ENCODE measurements around a stretch of chr10.

- RRBS, result 31% methylated on average over 6 of the region's 25 CpGs
Measured at GRCh38 chr10:76034678-76035756, 603.6 kb downstream of the LRMDA start.

DNA sequence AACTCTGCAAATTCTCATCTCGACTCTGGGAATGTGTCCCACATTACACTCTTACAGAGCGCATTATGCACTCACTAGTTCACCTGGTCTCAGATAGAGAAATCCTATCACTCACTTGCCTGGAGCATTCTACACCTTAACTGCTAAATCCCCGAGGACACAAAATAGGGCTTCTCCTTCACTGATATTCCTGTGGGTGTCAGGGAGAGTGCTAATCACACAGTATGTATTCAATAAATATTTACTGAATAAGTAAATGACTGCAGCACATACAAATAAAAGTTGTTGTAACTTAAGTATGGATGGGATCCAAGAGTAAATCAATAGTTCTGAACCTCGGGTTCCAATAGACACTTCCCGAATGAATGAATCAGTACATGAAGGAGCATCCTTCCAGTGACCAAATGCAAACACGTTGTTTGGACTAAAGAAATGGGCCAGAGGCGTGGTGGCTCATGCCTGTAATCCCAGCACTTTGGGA is 559.0 kb downstream of the KCNMA1 start:
- RRBS, result no CpG with 5 or more reads among the region's 7 CpGs

DNA sequence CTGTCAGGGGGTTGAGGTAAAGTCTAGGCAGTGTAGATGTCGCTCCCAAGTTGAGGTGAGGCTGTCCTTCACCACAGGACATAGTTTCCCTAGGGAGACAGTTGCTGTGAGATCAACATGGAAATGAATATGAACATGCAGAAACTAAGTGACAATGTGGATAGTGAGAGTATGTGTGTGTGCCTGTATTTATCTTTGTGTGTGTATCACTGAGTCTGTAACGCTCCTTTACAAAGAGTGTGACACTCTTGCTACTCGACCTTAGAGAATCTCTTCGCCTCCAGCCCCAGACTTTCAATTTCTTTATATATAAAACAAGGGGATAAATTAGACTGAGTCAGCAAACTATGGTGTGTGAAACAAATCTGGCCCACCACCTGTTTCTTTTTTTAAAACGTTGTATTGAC is 240.6 kb downstream of the KCNMA1 start:
- RRBS, result no CpG with 5 or more reads among the region's 5 CpGs

GRCh38 chr10:77415387-77415891 is 222.2 kb downstream of the KCNMA1 start:
- RRBS, result no CpG with 5 or more reads among the region's 5 CpGs

DNA sequence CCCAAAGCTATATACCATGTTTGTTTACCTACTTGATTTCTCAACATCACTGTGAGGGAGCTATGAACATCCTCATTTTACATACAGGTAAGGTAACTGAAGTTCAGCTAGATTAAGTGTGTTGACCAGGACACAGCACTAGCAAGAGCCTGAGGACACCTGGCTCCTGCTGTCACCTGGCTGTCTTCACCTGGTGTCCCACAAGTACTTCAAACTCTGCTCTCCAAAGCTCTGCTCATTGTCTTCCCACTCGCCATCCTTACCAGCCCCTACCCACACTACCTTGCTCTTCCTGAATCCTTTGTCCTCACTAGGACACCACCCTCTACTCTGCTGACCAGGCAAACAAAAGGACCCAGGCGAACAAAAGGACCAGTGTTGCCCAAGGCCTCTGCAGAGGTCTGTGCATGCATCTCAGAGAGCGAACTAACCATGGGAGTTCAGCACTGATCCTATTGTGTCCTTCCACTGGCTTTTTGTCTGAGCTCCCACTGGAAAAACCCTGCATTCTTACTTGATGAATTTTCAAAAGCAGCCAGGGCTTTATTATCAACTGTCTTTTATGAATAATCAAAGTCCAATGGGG is 140.9 kb downstream of the KCNMA1 start:
- RRBS, result no CpG with 5 or more reads among the region's 3 CpGs

- RRBS, result no CpG with 5 or more reads among the region's 13 CpGs
Measured at GRCh38 chr10:77564620-77565600, 72.7 kb downstream of the KCNMA1 start.

- RRBS, result no CpG with 5 or more reads among the region's 7 CpGs
Measured at GRCh38 chr10:77606507-77607344, 30.9 kb downstream of the KCNMA1 start.

GRCh38 chr10:77635333-77635828 is 2.2 kb downstream of the KCNMA1 start:
- RRBS, result no CpG with 5 or more reads among the region's 7 CpGs

DNA sequence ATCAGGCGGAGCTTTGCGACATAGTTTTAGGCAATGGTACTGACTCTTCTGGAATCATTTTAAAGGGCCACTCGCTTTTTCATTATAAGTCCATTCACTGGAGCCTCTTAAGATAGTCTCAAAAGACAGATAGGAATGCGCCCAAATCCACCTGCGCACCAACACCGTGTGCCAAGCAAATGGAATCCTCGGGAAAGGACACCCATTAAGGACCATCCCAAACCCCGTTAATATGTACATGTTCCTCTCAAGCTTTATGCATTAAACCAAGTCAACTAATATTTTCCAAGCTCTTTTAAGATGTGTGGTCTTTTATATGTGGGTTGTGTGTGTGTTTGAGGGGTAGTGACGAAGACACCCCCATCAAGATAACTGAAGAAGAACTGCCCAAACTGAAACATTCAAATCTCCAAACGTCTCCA is 38.0 kb downstream of the DLG5 start:
- RRBS, result no CpG with 5 or more reads among the region's 10 CpGs

GRCh38 chr10:77909261-77909771 is 17.2 kb downstream of the DLG5 start:
- RRBS, result no CpG with 5 or more reads among the region's 8 CpGs

DNA sequence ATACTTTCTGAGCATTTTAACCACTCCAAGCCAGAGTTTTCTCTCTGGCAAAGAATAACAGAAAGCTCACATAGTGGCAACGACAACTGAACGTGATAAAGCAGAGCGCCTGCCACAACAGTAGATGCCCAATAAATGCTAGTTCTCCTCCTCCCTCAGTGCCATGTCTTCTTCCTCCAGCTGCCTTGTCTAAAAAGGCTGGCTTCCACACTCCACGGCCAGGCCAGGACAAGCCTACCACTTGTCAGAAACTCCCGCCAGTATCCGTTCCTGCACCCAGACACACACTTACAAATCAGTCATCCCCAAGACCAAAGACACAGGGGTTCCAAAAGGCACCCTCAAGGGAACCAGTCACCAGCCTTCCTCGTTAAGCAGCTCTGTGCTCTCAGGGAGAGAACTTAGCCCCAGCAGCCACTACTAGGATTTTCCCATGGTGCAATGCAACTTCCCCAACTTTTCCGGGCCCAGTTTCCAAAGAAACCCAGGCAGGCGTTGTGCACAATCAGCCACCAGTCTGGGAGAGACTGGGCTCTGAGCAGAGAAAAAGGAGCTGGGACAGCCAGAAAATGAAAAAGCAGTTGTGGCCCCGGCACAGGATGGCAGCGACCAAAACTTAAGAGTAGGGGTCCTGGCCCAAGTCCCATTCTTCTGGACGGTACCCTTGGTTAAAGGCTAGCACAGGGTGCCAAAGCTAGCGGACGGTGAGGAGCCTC is 1.2 kb downstream of the DLG5 start:
- RRBS, result 0% methylated on average over 1 of the region's 14 CpGs

DNA sequence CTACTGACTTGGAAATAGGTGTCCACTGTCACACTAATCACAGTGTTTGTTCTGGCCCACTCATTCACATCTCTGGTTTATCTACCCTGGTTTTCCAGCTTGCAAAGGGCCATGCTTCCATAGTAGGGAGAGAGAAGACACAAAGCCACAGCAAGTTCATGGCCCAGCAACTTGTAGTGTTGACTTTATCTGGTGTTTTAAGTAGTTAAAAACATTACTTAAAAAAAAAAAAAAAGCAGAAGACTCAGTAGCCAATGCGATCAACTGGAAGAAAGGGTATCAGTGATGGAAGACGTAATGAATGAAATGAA is 35.1 kb downstream of the POLR3A start:
- RRBS, result no CpG with 5 or more reads among the region's 2 CpGs

DNA sequence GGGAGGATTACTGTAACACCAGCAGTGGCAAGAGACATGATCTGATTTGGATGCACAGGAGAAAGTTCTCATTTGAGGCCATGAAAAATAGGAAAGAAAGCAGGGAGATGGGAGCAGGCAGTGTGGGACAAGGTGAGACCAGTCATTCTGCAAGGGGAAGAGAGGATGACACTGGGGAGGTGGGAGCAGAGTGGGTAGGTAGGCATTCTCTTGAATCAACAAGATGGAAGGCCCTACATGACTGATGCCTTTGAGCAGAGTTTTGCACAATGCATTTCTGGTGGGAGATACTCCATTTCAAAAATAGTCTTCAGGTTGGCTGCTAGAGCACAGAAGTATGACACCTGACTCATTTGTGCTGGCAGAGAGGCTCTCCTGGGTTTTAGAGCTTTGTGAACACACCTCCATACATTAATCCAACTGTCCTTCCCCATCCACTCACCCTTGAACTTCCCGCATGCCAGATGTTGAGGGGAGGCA is 10.6 kb downstream of the RPS24 start:
- RRBS, result no CpG with 5 or more reads among the region's 1 CpG

- RRBS, result 41% methylated on average over 5 of the region's 15 CpGs
Measured at GRCh38 chr10:78215516-78216167, 182.0 kb downstream of the RPS24 start.

- RRBS, result no CpG with 5 or more reads among the region's 23 CpGs
Measured at GRCh38 chr10:78656691-78657392, 411.9 kb upstream of the ZMIZ1 start.

- RRBS, result no CpG with 5 or more reads among the region's 12 CpGs
Measured at GRCh38 chr10:78742737-78743647, 325.8 kb upstream of the ZMIZ1 start.

- RRBS, result no CpG with 5 or more reads among the region's 4 CpGs
Measured at GRCh38 chr10:78774632-78774922, 294.2 kb upstream of the ZMIZ1 start.

DNA sequence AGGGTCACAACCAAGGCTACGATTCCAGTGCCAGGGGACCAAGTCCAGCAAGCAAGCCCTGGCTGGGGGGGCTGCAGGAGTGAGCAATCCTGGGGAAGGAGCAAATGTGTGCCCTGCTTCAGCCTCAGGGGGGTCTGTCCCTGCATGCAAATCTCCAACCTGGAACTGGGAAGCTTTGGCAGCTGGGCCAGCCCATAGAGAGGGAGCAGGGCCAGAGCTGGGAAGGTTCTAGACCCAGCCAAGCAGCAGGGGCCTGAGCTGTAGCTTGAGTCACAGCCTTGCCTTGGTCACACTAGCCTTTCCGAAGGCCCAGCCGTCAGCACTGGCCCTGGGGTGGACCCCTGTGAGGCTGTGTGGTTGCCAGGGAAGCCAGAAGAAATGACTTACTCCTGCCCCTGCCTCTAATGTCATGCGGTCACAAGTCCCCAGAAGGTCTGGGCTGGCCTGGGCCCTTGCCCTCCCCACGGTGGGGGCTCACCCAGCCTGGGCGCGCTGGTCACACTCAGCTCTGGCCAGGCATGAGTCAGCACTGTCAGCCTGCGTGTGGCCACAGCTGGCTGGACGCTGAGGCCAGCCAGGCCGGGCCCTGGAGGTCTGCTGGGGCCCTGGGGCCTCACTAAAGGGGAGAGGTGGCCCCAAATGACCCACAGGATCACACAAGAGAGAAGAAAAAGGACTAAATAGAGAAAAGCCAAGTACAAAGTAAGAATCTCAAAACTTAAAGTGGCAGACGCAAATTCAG is 96.2 kb upstream of the ZMIZ1 start:
- RRBS, result no CpG with 5 or more reads among the region's 11 CpGs

GRCh38 chr10:79071879-79072513 is 3.2 kb downstream of the ZMIZ1 start:
- RRBS, result no CpG with 5 or more reads among the region's 11 CpGs

- RRBS, result no CpG with 5 or more reads among the region's 9 CpGs
Measured at GRCh38 chr10:79078612-79079592, 10.1 kb downstream of the ZMIZ1 start.

All from T47D (cell line).